ENCODE measurements around a stretch of chr5.

DNA sequence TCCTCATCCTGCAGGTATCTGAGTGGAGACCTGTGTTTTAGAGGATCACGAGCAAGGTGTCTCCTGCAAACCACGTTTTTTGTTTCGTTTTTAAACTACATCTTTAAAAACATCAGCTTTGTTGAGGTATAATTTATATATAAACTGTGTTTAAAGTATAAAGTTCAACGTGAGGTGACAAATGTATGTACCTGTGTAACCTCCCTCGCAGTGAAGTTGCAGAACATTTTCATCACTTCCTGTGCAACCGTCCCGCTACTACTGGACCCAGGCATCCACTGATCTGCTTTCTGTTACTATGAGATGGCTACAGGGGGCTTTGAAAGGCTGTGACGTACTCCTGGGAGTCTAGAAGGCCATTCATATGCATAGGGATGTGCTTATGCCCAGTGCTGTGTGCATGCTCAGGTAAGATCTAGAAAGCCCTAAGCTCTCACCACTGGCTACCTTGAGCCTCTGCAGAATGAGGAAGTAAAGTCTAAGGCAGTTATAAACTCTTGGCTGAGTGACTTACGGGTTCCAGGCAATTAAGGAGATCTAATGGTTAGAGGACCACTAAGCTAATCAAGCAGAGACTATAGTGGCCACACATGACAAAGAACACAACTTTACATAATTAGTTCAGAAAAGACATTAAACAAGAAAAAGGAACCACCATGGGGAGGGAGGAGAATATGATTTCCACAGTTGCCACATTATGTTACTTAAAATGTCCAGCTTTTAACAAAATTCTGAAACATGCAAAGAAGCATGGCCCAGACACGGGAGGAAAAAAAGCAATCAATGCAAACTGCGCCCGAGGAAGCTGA lies 11.8 kb downstream of the HNRNPAB start:
- RRBS, result no CpG with 5 or more reads among the region's 12 CpGs

DNA sequence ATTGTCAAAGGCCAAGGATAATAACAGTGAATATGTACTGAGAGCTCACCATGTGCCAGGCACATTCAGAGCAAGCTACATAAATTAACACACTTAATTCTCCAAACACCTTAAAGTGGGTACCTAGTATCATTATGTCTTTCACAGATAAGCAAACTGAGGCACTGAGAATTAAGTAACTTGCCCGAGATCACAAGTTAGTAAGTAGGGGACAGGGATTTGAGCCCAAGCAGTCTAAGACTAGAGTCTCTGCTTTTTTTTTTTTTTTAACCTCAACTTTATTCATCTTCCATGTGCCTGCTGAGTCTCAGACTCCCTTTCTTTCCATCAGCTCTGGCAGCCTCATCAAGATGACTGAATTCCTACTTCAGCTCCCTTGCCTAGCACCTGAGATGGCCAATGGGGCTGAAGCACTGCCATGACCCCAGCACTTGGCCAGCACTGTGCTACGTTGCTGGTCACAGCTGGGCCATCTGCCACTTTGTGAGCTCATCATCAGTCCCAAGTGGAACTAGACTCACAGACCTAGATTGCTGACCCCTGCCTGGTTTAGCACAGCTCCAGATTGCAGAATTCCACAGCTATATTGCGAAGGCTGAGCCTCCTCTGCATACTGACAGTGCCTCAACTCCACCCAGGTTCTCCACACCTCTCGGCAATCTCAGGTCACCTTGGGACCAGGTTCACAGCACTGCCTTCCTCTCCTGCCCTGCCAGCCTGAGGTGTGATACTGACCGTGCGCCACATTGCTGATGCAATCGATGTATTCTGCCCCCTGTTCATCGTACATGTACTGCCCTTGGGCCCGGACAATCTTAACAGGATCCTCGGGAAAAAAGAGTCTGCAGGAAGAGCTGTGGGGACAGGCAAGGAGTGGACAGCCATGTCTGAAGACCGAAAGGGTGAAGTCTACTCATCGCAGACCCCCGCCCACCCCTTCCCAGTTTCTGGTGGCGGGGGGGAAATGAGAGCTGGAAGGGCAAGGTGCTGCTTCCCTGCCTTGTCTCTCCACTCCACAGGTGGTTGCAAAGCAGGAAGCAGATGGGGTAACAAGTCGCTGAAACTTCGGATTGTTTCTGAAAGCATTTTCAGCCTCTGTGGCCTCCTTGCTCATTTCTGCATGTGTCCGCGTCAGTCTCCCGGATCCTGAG lies 1.6 kb downstream of the PHYKPL start:
- RRBS, result no CpG with 5 or more reads among the region's 19 CpGs

- RRBS, result no CpG with 5 or more reads among the region's 10 CpGs
Measured at GRCh38 chr5:178296495-178296694, 63.8 kb upstream of the PHYKPL start.

- RRBS, result no CpG with 5 or more reads among the region's 29 CpGs
Measured at GRCh38 chr5:178336694-178337455, 104.3 kb upstream of the PHYKPL start.

- RRBS, result no CpG with 5 or more reads among the region's 8 CpGs
Measured at GRCh38 chr5:178491149-178491602, 99.0 kb downstream of the COL23A1 start.

DNA sequence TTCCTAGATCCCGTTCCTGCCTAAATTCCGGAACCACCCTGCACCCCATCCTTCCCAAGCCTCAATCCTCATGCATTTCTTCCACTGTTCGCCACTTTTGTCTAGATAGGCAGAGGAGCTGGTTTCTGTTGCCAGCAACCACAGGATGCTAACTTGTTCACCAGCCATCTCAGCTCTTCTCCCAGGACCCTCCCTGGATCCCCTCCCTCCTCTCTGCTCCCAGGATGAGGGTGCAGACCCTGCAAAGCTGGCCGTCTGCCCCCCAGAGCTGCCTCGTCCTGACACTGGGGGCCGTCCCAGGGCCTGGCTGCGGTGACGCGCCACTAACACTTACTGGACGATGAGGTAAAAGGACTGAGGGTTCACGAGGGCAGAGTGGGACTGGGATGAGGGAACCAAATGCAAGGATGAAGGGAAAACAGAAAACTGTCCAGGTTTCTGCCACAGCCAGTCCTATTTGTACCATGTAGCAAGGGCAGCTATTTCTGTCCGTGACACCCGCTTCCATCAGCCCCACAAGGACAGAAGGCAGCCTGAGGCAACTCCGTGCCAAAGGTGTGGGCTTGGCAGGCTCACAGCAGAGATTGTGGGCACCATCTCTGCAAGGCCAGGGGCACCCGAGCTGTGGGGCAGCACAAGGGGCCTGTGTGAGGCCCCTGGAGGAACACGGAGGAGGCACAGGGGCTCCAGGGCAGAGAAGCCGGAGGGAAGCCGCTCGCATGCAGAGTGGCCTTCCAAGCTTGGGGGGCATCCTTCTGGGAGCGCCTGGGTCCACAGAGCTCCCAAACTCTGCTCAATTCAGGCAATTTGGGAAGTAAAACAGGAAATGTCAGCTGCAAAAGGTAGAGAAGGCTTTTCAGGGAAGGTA lies 43.7 kb downstream of the COL23A1 start:
- RRBS, result no CpG with 5 or more reads among the region's 20 CpGs

DNA sequence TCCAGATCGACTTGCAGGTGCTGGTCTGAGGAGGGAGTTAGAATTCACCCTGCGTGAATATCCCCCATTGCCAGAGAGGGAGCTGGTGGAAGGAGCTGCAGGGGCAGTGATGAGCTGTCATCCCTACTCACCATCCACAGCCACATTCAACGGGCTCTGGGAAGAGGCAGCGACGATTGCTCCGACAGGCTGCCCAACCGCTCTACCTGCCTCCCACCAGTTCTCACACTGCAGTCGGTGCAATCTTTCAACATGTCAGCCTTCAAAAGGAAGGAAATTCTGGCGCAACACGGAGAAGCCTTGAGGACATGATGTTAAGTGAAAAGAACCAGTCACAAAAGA lies 40.9 kb upstream of the CLK4 start:
- RRBS, result no CpG with 5 or more reads among the region's 10 CpGs

DNA sequence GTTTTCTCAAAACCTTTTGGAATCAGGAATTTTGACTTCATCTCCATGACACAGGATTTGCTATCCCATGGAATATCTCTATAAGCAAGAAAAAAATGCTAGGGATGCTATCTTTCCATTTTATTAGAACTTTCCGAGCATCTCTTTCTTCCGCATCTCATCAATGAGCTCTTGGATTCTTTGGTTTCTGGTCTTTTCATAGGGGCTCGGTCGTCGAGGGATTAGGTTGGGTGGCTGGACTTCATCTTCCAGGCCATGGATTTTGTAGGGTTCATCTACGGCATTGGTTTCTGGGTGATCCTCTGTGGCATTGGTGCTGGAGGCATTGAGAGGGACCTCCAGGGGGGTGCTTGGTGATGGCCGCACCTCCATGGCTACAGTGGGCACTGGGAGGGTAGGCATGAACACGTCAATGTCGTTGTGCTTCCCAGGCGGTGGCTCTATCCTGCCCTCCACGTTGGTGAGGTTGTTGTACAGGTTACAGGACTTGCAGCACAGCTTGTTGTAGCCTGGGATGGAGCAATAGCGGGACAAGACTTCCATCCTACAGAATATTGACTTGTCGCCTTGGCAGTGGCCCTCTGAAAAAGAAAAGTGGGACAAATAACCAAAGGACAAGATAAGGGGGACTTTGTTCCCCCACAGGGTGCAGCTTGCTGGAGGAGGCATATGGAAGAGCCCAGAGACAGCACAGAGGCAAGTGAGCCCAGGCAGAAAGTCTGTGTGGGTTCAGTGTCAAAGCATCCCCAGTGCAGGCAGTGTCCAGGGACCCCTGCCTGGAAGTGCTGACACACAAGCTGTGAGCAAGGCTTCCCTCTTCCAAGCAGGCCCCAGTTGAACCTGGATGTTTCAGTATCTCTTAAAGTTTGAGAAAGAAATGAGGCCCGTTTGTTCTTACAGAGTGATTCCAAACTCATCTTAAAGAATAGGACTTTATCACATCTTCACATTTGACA lies 53.8 kb downstream of the ZNF354C start:
- RRBS, result no CpG with 5 or more reads among the region's 14 CpGs

DNA sequence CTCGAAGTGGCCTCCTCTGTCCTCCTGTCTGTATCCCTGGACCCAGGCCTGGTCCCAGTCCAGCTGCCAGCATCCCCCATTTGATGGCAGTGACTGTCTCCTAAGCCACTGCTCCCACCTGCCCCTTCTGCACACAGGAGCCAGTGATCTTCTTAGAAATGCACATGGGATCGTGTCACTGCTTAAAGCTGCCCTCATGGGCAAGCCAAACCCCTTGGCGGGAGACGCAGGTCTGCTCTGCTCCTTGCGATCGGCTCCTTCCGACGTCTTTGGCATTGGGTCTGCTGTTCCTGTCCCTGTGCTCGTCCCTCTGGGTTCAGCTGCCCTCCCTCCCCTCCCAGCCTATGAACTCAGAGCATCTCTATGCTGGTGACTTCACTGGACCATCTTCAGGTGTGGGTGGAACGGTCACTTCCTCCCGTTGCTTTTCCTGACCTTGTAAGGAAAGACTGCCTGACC lies 116.4 kb downstream of the ZNF354C start:
- RRBS, result no CpG with 5 or more reads among the region's 11 CpGs

DNA sequence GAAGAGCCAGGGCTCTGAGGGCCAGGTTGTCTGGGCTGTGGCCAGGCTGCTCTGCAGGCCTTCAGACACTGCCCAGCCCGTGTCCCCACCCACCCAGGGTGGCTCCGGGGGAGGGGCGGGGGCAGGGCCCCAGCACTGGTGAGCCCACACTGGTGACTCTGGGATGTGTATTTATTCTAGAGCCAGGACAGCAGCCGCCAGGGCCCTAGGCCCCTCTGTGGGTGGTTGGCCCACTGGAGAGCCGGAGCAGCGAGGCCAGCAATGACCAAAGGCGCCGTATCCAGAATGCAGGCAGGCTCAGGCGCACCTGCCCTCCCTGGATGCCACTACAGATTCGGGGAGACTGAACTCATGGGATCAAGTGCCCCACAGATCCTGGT lies 56.8 kb downstream of the ADAMTS2 start:
- RRBS, result no CpG with 5 or more reads among the region's 10 CpGs

DNA sequence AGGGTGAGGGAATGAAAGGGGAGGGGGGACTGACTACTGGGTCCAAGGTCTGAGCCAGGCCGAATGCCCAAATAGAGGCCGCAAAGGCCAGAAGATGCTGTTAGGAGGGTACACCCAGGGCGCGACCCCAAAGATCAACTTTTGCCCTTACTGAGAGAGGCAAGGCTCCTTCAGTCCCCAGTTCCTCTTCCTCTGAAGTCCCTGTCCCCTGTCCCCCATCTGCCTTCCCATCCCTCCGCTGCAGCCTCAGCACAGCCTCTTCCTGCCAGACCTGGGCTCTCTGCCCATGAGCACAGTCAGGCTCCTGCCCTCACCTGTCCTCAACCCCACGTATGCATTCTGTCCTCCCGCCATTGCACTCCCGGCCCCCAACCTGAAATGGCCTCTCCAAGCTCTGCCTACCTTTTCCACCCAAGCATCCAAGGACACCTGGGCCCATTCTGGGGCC lies 652 bp upstream of the ADAMTS2 start:
- RRBS, result no CpG with 5 or more reads among the region's 8 CpGs

DNA sequence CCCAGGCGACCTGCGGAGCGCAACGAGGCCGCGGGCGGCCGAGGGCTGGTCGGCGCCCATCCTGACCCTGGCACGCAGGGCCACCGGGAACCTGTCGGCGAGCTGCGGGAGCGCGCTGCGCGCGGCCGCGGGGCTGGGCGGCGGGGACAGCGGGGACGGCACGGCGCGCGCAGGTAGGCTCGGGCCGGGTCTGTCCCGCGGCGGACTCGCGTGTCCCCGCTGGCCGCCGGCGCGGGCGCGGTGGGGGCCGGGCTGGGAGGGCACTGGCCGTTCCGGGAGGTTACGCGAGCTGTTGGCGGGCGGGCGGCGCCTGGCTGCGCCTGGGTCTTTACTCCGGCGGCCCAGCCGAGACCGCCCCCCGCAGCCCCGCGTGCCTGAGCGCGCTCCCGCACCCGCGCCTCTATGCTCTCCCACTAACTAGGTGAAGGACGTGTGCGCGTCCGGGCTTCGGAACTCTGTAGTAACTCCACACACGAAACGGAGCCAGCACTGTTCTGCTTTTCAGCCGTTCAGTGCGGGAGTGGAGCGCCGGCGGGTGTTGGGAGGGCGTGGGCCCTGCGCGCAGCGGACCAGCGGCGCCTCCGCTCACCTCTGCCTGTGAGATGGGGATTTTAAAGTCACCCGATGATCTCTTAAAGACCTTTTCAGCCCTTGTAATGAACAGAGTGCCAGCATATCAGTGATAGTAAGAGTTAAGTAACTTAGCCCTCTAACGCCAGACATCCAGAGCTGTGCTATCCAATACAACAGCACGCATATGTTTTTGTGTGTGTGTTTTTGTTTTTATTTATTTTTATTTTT lies 553 bp downstream of the RUFY1 start:
- RRBS, result 1% methylated on average over 47 of the region's 88 CpGs

DNA sequence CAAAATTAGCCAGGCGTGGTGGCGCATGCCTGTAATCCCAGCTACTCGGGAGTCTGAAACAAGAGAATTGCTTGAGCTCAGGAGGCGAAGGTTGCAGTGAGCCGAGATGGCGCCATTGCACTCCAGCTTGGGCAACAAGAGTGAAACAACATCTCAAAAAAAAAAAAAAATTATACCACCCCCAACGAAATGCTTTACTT lies 8.0 kb downstream of the RUFY1 start:
- RRBS, result no CpG with 5 or more reads among the region's 7 CpGs

GRCh38 chr5:179621157-179622143 lies 2.0 kb downstream of the HNRNPH1 start:
- RRBS, result no CpG with 5 or more reads among the region's 15 CpGs

DNA sequence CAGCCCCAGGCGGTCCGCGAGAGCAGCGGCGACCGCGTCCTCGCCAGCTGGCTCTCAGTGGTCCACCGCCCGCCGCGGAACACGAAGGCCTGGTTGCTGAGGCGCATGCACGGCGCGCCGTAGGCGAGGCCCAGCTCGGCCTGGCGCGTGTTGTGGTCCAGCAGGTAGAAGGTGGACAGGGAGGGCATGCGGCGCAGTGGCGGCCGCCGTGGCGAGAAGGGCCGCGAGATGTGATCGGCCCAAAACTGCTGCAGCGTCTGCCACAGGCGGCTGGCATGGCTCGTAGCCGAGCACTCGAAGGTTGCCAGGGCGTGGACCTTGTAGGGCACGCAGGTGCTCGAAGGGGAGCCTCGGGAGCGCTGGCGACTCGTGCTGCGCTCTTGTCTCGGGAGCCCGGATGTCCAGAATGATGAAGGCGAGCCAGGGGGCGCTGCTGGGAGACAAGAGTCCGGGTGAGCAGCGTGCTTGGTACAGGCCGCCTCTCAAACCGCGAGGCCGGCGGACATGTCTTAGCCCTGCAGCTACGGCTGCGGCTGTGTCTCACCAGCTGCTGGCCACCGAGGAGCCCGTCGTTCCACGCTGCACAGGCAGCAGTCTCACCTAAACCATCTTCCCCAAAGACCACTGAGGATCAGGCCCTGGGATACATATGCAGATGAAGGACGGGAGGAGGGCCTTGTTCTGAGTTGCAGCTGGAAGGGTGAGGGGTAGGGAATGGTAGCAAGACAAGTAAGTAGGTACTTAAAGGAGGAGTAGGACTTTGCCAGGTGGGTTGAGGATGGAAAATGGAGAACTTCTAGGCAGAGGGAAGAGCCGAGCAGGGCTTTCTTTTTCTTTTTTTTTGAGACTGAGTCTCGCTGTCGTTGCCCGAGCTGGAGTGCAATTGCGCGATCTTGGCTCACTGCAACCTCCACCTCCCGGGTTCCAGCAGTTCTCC lies 1.7 kb downstream of the CBY3 start:
- RRBS, result 10% methylated on average over 9 of the region's 69 CpGs

DNA sequence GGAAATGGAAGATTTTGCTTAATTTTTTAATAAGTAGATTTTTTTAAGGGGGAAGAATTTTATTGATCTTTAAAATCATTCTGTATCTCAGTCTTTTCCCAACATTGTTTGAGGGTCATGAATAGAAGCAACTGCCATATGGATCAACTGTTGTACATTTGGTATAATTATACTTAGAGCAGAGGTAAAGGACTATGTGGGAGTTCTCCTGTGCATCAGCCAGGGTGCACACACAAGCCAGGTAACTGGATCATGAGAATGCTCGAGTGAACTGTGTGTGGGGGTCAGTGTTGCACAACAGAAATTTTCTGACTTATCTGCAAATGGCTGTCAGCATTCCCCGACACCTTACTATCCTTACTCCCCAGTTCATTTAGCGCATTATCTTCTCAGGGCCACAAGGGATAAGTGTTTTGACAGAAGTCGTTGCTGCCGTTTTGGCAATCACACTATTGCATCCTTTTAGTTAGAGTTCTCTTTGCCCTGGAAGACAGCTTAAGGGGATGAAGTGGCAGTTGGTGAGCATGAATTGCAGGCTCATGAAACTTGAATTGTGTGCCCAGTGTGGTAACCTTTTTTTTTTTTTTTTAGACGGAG lies 1.6 kb downstream of the CANX start:
- RRBS, result no CpG with 5 or more reads among the region's 6 CpGs

DNA sequence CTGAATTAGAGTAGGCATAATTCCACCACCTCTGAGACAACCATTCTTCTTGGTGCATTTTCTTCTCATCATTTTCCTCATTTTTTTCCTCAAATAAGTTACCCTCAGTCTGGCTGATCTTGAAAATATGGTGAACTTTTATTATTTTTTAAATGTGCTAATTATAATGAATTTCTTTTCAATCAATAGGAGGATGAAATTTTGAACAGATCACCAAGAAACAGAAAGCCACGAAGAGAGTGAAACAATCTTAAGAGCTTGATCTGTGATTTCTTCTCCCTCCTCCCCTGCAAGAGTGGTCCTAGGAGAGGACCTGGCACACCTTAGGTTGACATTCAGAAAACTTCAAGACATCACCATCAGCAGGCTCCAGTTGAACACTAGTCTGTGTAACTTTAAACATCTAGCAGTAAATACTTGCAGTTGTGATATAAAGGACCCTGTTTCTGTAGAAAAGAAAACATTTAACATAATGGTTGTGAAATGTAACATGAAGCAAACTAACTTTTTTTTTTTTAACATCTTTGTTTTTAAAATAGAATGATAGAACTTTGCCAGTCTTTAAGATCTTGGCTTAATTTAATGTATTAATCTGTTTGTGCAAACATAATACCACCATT lies 4.1 kb upstream of the MAML1 start:
- RRBS, result no CpG with 5 or more reads among the region's 1 CpG

GRCh38 chr5:179802013-179802721 lies 4.5 kb downstream of the MGAT4B start:
- RRBS, result 58% methylated on average over 2 of the region's 18 CpGs

- RRBS, result no CpG with 5 or more reads among the region's 5 CpGs
Measured at GRCh38 chr5:179813043-179813629, 6.5 kb upstream of the MGAT4B start.

- RRBS, result no CpG with 5 or more reads among the region's 19 CpGs
Measured at GRCh38 chr5:179860069-179861090, 1.8 kb upstream of the MRNIP start.